Colic lymph node (tissue), 1 donor: ENCODE results near the genes VPS39 and CDAN1.

- PRO-cap: no peak
These were observed 20.9 kb downstream of the EHD4 start for GRCh38 chr15:41951422-41951878.

- PRO-cap: no peak
These were observed 33.7 kb downstream of the PLA2G4D start for GRCh38 chr15:42060532-42061222.

GRCh38 chr15:42207634-42208767 is at the start of gene VPS39:
TSS of gene VPS39 (minus strand) at chr15:42208304.
- PRO-cap: bidirectional peak, plus-strand start at chr15:42208401, minus-strand start at chr15:42208304

DNA sequence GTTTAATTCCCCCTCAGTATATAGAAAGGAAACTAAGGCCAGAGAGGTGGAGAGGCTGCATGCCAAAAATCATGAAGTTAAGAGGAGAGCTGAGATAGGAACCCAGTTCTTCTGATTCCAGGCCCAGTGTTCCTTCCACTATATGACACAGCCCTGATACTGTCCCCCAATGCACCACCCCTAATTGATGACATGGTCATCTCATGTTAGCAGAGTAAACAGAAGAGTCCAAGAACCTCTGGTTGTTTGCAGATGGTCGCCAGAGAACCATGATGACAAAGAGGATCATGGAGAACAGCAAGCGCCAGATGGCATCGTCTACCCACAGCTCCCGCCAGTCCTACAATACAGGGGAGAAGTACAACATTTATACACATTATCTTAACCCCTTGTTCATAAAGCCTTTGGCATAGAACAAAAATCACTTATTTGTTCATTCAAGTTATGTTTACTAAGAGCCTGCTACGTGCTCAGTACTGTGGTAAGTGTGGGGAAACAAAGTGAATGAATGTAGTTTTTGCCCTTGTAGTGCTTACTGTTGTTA is 18.5 kb upstream of the VPS39 start:
- PRO-cap: no peak

DNA sequence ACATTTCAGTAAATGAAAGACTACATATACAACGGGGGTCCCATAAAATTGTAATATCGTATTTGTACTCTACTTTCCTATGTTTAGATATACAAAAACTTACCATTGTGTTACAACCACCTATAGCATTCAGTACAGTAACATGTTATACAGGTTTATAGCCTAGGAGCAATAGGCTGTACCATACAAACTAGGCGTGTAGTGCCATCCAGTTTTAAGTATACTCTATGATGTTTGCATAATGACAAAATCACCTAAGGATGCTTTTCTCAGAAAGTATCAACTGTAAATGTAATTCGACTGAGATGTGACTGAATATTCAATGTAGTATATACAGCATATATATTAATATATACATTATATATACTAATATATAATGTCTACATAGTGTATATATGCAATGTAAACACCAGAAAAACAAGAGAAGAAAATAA is 1.5 kb upstream of the GANC start:
- PRO-cap: no peak

DNA sequence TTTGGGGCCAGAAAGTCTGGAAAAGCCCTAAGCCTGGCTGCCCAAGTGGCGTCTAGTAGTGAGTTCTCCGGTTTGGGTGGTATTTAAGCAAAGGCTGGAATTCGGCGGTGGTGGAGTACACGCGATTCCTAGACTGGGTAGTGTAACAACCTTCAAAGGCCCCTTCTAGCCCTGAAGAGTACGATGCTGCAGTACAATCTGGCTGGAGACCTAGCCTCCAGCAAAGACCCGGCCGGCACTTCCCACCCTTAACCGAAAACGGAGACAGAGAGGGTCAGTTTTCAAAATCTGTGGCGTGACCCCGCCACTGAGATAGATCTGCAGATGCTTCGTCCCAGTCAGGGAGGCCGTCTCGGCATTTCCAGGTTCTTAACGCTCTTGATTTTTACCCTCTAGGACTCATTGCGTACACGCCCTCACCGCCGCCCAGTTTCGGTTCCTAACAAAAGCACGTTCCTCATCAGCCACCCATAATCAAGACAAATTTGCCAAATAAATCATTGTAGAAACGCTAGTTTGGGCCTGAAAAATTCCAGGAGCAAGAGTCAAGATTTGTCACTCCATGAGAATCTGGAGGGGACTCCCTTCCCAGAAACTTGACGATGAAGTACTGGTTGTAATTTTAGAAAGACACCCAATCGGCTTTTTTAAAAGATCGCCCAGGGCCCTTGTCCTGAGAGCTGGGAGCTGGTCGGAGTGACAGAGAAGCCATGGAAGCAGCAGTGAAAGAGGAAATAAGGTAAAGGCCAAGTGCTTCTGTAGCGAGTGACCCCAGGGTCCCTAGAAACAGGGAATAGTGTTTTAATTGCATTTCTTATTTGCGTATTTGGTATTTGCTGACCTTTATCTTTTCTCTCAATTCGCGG is 772 bp upstream of the TMEM87A start:
- PRO-cap: bidirectional peak, plus-strand start at position 191 of the sequence, minus-strand start at position 200 of the sequence; bidirectional peak, plus-strand start at position 429 of the sequence, minus-strand start at position 361 of the sequence

DNA sequence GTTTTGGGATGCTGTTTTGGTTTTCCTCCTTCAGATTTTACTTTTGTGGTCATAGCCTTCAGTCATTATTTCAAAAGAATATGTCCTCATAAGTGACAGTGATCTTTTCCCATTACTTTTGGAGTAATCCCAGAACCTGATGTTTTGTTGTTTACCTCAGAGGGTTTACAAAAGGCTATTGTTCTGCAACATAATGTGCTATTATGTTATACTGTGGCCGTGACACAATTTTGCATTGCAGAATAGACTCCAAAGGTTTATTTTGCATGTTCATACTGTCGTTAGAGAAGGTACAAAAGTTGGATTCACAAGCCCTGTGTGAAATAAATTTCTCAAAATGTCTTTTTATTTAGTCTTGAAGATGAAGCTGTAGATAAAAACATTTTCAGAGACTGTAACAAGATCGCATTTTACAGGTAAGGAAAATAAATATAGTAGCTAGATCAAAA is 2.8 kb upstream of the TMEM87A start:
- PRO-cap: no peak

DNA sequence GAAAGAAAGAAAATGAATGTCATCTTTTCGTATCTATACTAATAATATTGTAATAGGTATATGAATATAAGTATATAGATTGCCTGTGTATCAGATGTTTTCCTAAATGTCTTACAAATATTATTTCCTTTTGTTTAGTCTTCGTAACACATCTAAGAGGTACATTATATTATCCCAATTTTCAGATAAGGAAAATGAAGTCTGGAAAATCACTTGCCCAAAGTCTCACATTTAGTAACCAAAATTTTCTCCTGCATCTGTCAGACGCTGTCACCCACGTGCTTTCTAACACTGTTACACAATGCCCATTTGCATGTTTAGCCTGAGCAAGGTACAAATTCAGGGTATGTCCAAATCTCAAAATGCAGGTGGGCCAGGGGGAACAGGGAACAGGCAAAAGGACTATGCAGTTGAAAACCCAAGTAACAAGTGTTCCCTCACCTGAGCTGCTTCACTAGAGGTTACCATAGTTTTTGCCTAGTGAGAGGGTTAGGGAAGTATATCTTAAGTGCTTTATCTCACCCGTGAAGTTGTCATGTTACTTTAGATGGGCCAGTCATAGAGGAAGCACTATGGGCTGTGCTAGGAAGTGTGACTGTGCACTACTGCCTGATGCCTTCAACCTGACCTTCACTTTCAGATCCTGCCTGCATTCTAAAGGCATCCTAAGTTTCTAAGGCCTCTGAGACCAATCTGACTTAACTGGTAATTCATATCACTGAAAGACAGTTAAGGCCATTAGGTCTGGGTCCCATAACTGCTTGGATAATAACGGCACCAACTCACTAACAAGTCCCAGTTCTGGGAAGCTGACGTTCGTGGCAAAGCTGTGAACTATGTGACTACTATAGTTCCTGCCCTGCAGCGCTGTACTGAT is 6.0 kb upstream of the TMEM87A start:
- PRO-cap: no peak

- PRO-cap: no peak
These were observed 5.5 kb downstream of the CAPN3 start for GRCh38 chr15:42364905-42365147.

GRCh38 chr15:42686059-42686646 is 50.8 kb downstream of the CDAN1 start:
- PRO-cap: no peak

- PRO-cap: bidirectional peak, plus-strand start at chr15:42737252, minus-strand start at chr15:42737119
These were observed at the start of gene CDAN1 for GRCh38 chr15:42736838-42737922. TSS of gene CDAN1 (minus strand) at chr15:42737128.

GRCh38 chr15:42858972-42859415 is 61.6 kb downstream of the TTBK2 start:
- PRO-cap: no peak

DNA sequence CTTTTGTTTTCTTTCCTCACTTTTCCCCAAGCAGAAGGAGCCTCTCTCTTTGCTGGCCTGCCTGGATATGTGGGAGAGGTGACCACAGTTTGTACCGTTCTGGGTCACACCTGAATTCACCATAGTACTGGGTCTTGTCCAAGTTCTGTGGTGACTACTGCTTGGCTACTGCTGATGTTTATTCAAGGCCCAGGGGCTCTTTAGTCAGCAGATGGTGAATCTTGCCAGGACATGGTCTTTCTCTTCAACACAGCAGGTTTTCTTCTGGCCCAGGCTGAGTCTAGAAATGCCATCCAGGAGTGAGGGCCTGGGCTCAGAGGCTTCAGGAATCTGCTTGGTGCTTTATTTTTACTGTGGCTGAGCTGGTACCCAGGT is 17.0 kb upstream of the CCNDBP1 start:
- PRO-cap: no peak

- PRO-cap: no peak
These were observed 8.7 kb downstream of the TGM7 start for GRCh38 chr15:43293206-43293843.

DNA sequence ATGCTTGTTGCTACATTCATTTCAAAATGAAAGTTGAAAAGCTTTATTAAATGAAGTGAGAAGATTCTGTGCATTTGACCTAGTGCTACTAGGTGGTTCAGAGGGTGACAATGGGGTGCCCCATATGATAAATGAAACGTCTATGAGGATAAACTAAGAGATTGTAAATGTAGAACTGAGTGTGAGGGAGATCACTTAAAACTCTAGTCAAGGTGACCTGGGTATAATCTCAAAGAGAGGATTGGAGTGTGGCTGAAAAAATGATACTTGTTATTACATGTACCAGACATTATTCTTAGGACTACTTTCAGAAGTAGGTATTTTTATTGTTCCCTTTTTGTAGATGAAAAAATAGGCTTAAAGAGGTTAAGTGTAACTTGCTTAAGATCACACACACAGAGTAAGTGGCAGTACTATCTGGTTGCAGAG is 7.7 kb downstream of the ADAL start:
- PRO-cap: no peak

DNA sequence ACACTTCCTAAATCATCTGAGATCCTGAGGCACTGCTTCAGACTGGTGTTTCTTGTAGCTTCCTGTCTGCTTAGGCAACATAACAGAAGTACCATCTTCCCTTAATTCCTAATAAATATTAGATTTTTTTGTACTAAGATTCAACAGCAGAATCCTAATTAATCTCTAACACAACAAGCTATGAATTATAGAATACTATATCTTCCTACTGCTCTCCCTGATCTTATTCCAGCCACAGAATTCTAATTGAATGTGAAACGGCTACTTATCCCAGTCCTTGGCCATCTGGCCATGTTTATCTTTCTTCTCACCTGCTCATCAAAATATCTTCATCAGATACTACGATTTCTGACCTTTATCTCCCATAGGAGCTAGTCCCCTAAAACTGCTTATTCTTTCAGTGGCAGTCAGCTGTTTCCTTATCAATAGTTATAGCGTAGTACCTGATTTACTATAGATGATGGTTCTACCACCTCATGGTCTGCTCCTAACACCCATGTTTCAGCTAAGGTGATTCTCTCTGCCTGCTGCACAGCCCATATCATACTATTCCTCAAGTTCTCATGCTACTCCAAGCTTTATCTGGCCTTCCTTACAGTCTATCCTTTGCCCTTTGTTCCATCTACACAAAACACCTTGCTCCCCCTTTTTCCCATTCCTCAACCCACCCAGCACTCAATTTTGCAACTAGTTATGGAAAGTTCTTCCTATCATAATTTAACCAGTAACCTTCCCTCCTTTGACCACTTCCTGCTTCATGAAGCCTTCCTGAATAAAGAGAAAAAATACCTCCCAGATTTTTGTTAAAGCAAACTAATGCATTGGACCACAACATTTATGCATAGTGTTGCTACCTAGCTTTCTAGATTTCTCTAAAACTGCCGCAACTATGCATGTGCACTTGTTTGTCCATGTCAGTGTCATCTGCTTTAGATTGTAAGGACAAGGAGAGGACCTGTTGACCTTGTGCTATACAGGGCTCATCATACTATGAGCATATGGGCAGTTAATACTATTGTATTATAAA is 12.1 kb downstream of the ZSCAN29 start:
- PRO-cap: no peak

DNA sequence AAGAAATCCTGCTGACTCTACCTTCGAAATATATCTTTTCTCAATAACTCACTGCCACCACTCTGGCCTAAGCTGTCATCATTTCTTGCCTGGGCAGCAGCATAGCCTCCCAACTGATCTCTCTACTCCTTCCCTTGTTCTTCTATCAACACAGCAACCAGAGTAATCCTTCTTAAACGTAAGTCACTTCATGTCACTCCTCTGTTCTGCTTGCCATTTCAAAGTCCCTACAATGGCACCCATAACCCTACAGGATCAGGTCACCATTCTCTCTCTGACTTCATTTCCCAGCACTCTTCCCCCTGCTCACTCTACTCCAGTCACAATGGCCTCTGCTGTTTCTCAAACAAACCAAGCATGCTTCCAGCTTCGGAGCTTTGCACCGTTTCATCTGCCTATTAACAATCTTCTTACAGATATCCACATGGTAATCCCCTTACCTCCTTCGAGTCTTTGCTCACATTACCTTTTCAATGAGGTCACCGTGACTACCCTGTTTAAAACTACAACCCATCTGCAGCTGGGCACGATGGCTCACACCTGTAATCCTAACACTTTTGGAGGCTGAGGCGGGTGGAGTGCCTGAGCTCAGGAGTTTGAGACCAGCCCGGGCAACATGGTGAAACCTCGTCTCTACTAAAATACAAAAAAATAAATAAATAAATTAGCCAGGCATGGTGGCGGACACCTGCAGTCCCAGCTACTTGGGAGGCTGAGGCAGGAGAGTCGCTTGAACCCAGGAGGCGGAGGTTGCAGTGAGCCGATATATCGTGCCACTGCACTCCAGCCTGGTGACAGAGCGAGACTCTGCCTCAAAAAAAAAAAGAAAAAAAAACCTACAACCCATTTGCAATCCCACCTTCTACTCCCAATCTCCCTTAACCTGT is 14.8 kb upstream of the STRC start:
- PRO-cap: no peak

- PRO-cap: no peak
These were observed 9.7 kb downstream of the CATSPER2 start for GRCh38 chr15:43638828-43639530.

DNA sequence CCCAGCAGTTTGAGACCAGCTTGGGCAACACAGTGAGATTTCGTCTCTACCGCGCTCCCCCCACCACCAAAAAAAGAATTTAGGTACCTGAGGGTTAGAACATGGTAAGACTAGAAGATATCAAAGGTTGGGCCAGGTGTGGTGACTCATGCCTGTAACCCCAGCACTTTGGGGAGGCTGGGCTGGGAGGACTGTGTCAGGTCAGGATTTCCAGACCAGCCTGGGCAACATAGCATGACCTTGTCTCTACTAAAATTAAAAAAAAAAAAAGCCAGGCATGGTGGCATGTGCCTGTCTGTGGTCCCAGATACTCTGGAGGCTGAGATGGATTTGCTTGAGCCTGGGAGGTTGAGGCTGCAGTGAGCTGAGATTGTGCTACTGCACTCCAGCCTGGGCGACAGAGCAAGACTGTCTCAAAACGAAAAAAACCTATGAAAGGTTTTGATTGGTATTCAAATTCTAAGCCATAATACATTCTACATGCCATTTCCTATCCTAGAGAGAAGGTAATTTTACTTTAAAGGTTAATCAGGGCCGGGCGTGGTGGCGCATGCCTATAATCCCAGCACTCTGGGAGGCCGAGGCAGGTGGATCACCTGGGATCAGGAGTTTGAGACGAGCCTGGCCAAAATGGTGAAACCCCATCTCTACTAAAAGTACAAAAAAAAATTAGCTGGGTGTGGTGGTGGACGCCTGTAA is 2.7 kb downstream of the HYPK start:
- PRO-cap: no peak

DNA sequence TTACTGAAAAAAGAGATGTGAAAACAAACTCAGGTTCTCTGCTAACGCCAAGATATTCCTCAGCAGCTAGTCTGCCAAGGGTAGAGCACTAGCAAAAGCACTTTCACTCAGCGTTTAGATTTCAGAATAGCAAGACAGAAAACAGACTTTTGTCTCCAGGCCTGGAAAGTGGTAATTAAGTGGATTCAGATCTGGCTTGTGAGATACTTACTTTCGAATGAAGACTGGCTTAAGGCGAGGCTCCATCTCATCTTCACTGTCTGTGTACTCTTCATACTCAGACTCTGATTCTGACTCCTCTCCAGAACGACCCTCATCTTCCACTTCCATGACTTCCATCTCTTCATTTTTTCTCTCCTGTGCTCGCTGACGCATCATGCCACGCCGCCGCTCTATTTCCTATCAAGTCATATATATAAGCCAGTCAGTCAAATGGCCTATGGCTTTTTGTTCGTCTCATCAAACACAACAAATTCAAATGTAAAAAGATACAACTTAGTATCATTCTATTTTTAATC is 10.1 kb downstream of the MFAP1 start:
- PRO-cap: no peak